PC-3 (cell line): ENCODE results near the genes C9orf85 and TRPM6.

DNA sequence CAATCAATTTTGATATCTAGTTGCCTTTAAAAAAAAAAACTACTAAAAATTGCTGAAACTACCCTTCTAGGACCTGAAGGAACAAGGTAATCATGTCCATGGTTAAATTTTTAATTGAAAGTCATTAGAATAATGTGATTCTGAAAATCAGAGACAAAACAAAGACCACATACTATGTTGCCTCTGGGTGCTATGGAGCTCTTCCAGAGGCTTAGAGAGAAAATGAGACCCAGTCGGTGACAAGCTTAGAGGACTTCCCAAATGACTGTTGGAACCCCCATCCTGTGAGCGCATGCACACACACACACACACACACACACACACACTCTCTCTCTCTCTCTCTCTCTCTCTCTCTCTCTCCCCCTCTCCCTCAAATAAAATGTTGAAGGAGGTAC, 25.2 kb downstream of the TRPM3 start:
- RAMPAGE, long total RNA: no peak

GRCh38 chr9:71692198-71692814, 76.0 kb downstream of the CEMIP2 start:
- RAMPAGE, long total RNA: no peak

DNA sequence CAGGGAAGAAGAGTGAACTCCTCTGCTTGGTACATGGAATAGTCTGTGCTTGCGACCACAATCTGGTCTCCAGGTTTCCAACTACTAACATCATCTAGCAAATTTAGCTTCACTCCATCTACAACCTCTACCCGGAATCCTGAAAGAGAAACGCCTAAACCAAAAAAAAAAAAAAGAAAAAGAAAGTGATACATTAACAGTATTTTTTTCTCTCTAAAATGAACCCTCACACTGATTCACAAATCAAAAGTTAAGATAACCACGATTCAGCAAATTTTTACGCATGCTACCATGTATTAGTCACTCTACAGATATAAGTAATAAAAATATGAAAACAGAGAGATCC, 33.5 kb downstream of the CEMIP2 start:
- RAMPAGE, long total RNA: no peak

DNA sequence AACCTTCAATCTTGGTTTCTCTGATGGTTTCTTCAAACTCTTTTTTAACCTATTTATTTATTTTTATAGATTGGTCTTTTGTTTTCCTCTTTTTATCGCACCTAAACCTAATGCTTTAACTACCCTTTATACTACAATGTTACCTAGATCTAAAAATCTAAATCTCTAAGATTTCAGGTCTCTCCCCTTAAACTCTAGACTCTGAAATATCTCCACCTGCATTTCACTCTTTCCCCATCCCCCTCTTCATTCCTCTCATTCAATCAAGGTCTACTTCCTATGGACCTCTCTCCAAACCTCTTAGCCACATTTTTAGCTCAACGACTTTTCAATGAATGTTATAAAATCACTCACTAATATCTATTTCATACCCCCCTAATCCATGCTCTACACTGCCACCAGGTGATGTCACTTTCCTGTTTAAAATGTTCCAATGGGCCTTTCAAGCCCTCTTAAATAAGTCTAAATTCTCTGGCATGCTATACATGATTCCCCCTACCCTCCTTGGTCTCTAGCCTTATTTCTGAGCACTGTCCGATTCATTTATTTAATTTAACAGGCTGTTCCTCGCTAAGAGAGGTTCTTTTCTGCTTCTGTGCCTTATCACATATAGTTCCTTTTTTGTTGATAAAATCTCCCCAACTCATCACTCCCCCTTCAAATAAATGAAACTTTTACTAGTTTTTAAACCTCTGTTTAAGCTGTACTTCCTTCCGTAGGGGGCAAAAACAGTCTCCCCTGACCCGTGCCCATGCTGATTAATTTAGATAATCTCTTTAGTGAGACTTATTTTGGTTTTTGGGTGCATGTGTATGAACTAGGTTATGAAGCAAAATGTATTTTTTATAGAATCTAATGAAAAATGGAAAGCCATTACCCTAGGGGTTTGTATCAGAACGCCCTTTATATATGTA, 9.3 kb downstream of the ABHD17B start:
- RAMPAGE, long total RNA: no peak

DNA sequence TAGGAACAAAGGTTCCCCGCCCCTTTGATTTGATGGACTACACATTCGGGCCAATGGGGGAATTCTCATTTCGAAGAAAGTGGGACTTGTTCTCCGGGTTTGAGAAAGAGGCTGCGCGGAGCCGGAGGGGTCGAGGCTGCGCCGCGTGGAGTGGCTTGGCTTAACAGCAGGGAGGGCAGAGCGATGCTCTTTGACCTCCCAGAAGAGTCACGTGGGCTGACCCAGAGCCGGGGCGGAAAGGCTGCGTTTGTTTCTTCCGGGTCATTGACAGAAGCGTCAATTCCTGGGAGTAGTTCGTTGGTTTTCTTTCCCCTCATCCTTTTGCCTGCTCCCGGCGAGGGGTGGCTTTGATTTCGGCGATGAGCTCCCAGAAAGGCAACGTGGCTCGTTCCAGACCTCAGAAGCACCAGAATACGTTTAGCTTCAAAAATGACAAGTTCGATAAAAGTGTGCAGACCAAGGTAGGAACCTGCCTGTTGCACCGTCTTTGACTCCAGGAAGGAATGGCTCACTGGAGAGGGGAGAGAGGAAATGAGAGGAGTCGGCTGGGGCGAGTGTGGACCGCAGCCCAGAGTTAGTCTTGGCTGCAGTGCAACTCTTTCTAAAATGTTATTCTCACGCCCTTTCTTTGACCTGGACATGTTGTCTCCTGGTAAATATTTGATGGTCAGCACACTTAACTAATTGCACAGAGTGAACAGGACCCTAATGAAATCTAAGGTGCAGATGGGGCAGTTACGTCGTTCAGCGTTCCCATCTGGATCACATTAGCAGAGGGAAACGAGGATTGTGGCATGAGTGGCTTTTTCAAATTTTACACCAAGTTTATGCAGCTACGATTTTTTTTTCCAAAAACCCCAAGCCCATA, at the start of gene C9orf85:
C9orf85 (plus strand) TSS at position 264 of the 868 bp plus-strand sequence.
- RAMPAGE, long total RNA: no peak

DNA sequence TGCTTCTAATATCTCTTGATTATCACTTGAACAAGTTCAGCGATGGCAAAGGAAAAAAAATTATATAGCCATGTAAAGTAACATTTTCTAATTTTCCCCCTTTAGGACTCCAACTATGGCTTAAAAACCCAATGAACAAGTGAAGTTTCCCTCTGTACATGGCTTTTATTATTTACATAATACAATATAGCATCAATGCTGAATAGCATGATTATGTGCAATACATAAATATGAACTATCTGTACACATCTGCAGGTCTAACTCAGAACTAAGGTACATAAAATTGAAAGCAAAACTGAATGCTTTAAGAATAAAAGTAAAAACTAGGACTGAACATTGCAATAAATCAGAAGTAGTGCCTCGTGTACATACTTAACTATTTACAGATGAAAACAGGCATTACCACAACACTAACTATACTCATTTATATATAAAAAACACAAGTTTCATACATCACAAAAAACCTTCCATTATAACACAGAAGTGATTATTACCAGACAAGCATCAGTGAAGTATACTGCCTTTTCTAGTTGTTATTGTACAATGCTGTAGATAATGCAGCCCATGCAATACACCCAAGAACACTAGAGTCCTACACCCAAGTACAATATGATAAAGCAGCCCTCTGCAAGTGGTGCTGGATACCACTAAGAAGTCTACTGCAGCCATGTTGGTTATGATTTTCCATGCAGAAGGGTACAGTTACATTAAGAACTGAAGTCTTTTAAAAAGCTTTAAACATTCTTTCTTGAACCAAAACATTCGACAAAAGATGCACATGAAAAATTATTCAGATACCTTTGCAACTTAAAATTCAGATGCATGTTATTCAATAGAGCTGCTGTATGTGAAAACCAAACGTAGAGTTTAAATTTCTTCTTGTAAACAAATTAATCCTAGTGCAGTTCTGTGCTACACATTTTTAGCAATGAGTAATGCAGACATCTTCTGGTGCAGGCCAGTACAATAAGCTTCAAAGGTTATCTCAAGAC, 10.4 kb downstream of the ZFAND5 start:
- RAMPAGE, long total RNA: no peak

- RAMPAGE, long total RNA: no peak
Observed at GRCh38 chr9:72362477-72363152, 2.4 kb downstream of the ZFAND5 start.

DNA sequence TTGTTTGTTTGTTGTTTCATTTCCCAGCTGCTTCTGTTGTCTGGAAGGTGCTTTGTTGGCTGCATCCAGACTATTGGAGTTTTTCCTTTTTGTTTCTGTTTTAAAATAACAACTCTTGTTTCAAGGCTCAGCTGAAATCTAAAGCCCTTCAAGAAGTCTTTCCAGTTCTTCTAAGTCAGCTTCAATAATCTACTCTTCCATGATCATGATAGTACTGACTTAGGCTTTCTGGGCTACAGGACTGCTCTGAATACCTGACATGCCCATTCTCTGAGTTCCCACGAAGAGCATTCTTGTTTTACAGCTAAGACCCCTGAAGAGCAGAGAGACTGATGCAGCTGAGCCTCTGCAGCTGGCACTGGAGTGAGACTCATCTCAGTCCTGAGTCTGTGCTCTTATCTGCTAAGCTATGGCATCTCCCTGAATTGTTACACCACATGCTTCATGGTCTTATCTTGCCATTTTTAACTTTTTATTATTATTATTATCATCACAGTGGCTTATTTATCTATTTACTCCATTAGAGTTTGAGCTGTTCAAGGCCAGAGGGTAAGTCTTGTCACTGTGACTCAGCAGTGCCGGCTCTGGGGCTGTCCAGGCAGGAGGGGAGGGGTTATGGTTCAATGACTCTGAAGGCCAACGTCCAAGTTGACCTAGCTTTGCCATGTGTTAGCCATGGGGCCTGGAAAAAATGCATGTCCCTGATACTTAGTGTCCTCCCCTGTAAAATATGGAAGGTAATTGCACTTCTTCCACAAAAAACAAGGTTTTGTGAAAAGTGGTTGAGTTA, 94.8 kb downstream of the ALDH1A1 start:
- RAMPAGE, long total RNA: no peak

GRCh38 chr9:72923986-72924361, 28.9 kb downstream of the ALDH1A1 start:
- RAMPAGE, long total RNA: no peak

- RAMPAGE, long total RNA: no peak
Observed at GRCh38 chr9:72954317-72955081, 1.6 kb upstream of the ALDH1A1 start.

- RAMPAGE, long total RNA: no peak
Observed at GRCh38 chr9:72984972-72985537, 32.2 kb upstream of the ALDH1A1 start.

DNA sequence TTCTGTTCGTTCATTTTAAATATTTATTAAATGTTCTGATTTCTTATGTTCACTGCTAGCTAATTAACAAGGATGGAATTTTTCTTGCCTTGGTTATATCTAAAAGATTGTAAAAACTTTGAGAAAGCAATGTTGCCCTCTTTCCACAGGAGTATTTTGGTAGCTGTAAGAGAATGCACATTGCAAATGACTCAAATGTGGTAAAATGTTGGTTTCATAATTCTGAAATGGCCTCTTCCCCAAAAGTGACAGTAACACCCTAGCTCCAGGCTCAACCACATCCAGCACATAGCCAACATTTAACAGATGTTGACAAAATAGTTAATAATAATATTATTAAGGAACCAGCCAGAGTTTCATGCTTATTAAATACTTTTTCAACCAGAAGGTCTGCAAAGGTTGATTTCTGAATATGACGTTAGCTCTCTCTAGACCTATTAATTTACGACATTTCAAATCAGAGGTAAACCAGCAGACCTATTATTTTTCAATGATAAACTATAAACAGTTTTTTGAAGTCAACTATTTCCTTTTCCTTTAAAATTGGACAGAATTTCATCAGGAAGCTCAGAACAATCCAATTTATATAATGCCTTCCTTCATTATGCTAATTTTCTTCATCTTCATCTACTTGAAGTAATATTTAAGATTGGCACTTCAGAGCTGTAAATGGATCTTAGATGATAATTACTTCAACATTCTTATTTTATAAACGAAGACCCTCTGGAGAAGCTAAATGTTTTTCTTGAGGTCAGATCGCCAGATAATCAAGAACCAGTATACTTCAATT, 1.4 kb downstream of the ANXA1 start:
- RAMPAGE, long total RNA: no peak

DNA sequence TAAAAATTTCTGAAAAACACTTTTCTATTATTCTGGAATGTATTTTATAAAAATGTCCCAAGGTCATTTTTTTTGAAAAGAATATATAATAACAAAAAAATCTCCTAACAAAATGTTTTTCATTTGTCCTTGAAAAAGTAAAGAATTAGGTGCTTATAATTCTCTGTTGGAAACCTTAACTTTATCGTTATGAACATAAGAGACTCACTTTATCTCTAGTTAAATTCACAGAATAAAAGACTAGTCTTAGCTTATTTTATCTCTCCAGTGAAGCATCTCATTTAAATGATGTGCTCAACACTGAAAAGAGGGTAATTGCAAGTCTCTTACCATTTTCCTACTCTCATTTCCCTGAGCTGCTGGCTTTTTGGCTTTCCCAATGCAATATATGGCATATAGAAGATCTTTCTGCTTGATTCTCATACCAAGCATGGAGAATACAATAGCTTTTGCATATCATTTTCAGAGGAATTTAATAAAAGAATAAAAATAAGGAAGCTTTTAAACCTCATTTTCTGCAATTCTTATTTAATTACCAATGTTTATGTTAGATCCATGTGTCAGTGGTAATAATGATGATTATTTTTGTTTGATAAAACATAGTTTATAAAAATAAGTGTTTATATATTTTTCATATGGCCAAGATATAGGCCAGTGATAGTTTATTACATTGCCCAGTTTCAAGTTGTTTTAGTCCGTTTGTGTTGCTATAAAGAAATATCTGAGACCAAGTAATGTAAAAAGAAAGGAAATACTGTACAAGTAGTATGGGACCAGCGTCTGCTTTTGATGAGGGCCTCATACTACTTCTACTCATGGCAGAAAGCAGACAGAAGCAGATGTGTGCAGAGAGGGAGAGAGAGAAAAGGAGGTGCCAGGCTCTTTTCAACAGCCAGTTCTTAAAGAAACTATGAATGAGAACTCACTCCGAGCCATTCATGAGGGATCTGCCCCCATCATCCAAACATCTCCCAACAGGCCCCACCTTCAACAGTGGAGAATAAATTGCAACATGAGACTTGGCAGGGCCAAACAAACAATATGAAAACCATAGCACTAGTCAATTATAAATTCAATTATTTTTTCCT, 9.9 kb downstream of the ANXA1 start:
- RAMPAGE, long total RNA: no peak

GRCh38 chr9:73401623-73402062, 250.0 kb downstream of the ANXA1 start:
- RAMPAGE, long total RNA: no peak

GRCh38 chr9:74245695-74246316, 251.3 kb upstream of the RORB start:
- RAMPAGE, long total RNA: no peak

DNA sequence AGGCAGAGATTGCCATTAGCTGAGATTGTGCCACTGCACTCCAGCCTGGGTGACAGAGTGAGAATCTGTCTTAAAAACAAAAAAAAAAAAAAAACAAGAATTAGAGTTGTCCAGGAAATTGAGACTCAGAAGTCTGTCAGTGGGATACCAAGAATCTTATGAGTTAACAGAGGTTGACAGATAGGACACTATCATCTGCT, 13.7 kb downstream of the TRPM6 start:
- RAMPAGE, long total RNA: no peak

- RAMPAGE, long total RNA: no peak
Observed at GRCh38 chr9:74887767-74888232, at the start of gene TRPM6. Gene TRPM6, minus strand, starts transcription at chr9:74887921.

- RAMPAGE, long total RNA: no peak
Observed at GRCh38 chr9:75027220-75027993, 686 bp downstream of the CARNMT1 start.

- RAMPAGE, long total RNA: no peak
Observed at GRCh38 chr9:75071565-75072171, 16.3 kb downstream of the NMRK1 start.

- RAMPAGE, long total RNA: no peak
Observed at GRCh38 chr9:75377906-75378328, 289.6 kb downstream of the OSTF1 start.